Left lobe of liver (tissue), 1 donor: Measurements from ENCODE around the gene CLTRN.

GRCh38 chrX:15616369-15616864 is 15.7 kb upstream of the ACE2 start:
- PRO-cap, result no peak

DNA sequence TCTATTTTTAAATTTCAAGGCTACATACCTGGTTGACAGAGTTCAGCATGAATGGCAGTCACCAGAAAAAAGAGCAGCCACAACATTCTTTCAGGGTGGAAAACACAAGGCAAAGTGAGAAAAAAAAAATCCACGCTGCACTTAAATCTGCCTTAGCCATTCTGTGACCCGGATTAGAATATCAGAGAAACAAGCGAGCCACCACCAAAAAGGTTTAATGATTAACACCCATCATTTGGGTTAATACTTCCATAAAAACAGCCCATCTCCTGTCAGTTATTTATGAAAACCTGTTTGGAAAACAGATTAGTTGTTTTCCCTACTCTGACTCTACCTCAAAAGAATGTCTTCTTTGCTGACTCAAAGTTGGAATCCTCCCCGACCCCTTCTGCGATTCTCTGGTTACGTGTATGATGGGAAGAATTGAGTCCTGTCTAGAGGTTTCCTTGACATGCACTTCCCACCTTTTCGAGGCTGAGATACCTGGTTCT is at the start of gene CLTRN:
Gene CLTRN (minus strand): TSS at position 116 of the 491 bp plus-strand sequence.
- PRO-cap, result unidirectional peak, minus-strand start at position 116 of the sequence; unidirectional peak, minus-strand start at position 165 of the sequence

- PRO-cap, result no peak
Observed at GRCh38 chrX:15675876-15676178, 11.2 kb upstream of the CLTRN start.

GRCh38 chrX:15911534-15911984 is 56.9 kb upstream of the AP1S2 start:
- PRO-cap, result no peak

GRCh38 chrX:16576918-16577311 is 73.0 kb upstream of the S100G start:
- PRO-cap, result no peak

DNA sequence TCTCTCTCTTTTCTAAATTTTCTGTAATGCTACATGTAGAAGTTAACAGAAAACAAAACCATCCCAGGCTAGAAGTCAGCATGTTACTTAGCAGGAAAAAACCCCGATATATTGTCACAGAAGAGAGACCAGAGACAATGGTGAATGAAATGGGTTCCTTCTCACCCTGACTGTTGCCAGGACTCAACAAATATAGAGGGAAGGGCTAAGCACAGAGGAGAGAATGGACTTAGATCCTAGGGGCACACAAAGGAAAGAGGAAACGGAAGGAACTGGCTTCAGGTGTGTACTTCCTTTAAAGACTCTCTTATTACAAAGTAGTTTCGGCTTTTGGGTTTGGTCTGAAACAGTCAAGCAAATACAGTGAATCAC is 46.2 kb upstream of the S100G start:
- PRO-cap, result no peak

DNA sequence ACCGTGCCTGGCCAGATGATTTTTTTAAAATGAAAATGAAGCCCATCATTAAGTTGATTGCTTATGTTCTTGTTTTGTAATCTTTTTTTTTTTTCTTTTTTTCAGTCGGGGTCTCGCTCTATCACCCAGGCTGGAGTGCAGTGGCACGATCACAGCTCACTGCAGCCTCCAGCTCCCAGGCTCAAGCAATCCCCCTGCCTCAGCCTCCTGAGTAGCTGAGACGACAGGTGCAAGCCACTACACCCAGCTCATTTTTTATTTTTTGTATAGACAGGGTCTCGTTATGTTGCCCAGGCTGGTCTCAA is 3.3 kb upstream of the SYAP1 start:
- PRO-cap, result no peak

DNA sequence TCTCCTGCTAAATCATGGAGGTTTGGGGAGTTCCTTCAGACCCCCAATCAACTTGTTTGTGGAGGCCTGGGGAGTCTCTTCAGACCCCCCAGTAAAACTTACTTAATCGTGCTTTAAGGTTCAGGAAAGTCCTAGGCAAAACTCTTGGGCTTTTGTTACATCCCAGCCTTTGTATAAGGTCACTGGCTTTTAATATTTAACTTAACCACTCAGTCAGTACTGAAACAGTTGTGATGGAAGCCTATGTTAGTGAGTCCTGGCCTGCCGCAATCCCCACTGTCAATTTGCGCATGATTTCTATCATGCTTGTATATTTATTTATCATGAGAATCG is 6.9 kb downstream of the SYAP1 start:
- PRO-cap, result bidirectional peak, plus-strand start at position 244 of the sequence, minus-strand start at position 146 of the sequence

- PRO-cap, result no peak
Observed at GRCh38 chrX:17081637-17082442, 135.4 kb downstream of the REPS2 start.

DNA sequence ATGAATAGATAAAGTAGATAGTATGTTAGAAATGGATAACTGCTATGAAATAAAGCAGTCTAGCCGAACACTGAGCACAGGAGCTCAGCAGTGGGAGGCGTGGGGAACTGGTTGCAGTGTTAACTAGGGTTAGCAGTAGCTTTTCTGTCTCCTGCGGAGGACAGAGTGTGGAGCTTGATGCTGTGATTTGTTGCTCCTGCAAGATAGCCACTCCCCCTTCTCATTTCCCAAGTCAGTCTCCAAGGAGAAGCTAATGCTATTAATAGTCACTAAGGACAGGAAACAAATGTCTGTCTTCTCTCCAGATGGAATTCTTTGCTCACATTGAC is 156.9 kb upstream of the SCML1 start:
- PRO-cap, result no peak

GRCh38 chrX:17587231-17587537 is 150.1 kb upstream of the SCML1 start:
- PRO-cap, result no peak

- PRO-cap, result no peak
Observed at GRCh38 chrX:17654161-17654475, 83.2 kb upstream of the SCML1 start.

GRCh38 chrX:17821349-17821680 is 39.8 kb downstream of the RAI2 start:
- PRO-cap, result no peak

DNA sequence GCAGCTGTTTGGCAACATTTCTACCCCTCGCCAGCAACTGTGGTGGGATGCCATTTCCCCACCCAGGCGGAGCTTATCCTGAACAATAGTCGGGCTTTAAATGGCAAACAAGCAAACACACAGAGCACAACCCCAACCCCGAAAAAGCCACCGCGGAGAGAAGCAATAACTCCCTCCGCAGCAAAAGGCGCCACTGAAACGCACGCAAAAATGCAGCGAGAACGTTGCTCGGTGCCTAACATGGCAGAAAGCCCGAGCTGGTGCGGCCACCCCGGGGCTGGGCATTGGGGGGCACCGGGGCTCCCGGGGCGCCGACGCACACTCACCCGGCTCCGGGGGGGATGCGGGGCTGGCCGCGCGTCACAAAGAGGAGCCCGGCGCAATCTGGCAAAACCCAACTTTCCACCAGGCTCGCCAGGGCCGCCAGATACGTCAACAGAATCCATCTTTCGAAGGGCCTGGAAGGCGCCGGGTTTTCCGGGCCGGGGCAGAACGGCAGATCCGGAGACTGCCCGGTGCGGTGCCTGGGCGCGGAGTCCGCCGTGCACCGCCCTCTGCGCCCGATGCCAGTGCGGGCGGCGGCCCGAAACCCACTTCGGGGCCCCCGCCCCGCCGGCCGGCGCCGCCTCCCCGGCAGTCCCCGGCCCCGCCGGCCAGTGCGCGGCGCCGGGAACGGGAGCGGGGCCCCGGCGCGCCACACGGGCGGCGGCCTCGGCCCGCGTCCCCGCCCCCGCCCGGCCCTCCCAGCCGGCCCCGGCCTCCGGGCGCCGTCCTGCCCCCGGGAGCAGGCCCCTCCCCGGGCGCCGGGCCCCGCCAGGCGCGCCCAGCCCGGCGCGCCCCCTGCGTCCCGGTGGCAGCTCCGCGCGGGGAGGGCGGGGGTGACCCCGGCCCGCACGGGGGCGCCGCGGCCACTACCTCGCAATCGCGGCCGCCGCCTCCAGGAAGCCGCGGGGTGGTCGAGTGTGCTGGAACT is 629 bp downstream of the RAI2 start:
- PRO-cap, result unidirectional peak, minus-strand start at position 658 of the sequence; unidirectional peak, minus-strand start at position 723 of the sequence

DNA sequence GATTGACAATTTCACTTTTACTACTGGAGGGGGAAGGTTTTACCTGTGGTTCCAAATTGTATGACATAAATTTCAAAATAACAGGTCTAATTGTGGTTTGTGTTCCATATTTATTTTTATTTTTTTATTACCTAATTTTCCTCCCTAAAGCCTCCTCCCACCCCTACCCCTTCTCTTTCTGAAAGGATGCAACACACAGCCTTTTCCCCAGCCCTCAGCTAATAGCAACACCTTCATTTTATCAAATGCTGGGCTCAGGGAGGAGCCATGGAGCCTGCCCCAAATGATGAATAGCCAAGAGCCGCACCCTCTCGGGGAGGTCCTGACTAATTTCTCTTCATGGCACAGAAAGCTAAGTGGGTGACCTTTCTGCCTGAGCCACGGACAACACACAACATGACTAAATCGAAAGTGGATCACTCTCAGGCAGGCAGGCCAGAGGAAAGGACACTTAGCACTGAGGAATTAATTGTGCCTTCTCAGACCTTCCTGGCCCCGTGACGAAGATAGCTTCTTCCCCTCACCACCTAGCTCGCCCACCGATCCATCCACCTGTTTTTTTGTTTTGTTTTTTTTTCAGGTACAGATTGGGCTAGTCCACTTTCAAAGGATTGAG is 165.0 kb upstream of the RAI2 start:
- PRO-cap, result no peak

GRCh38 chrX:18098709-18099047 is 122.0 kb downstream of the BEND2 start:
- PRO-cap, result no peak

GRCh38 chrX:19513680-19514425 is 1.5 kb downstream of the MAP3K15 start:
- PRO-cap, result no peak

GRCh38 chrX:19673440-19673733 is 158.1 kb upstream of the MAP3K15 start:
- PRO-cap, result no peak

DNA sequence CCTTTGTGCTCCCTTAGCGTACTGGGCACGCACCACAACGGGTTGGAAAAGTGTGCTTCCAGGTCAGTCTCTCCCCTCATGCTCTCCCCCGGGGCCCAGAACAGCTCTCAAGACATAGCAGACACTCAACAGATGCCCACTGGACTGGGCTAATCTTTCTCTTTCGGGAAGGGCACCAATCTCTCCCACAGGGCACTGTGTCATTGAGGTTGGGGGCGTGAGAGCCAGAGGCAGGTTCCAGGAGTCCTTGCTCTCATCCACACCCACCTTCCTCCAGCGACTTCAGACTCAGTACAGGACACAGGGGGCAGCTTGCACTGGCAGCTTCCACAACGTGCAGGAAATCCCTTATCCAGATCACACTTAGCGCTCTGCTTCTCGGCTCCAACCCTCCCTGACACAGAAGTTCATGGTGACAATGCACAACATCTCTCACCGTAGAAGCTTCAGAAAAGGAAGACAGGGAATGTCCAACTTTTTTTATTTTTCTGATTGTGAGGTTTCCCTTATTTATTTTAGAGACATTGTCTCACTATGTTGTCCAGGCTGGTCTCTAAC is 84.6 kb downstream of the SH3KBP1 start:
- PRO-cap, result no peak

DNA sequence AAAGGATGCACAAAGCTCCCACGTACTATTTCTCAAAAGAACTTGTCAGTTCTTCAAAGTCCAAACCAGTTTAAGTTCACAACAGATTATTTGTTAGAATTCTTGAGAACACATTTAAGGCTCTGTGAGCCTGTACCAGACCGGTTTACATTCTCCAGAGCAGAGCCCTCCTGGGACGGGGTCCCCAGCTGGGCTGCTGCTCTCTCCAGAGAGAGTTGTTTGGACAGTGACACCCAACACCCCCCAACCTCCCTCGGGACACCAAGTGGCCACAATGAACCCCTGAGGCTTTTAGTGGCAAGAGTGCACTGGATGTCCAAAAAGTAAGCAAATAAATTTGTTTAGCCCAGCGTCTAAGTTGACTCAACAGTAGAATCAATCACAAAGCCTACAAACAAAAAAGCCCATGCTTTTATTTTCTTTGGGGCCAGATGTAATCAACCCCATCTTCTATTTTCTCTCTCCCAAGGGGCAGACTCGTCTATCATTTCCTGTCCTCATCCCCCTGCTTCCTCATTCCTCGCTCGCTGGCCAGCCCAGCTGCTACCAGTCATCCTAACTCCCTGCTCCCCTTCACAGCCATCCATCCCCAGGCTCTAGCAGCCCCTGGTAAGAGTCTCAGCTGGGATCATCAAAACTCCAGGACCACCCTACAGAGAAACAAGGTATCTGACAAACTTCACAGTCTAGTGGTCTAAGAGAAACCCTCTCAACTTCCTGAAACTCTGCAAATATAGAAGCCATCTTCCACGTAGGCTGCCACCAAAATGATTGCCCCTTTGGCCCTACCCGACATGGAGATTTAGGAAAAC is 23.7 kb downstream of the SH3KBP1 start:
- PRO-cap, result no peak